Suprapubic skin (tissue), 4 donors: ENCODE data around the genes PSG9 and ZNF225.

DNA sequence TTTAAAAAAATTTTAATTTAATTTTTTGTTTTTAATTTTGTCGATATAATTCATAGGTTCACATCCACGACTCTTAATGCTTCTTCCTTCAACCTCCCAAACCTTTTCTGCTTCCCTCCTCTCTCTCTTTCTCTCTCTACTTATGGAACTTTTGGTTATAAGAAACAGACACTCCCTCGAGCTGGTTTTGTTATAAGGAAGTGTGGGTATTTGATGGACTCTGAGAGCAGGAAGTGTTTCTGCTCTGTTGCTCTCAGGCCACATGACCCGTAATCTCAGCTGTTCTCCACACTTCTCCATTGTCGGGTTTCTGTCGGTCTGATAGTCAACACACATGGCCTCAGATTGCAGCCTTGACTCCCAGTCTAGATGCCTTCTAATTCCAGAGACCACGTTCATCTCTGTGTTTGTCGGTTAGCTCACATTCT lies 26.5 kb downstream of the CNFN start:
- PRO-cap: no peak
- RAMPAGE, long total RNA, 4 experiments: no peak in any of the 4 experiments

- PRO-cap: no peak
- RAMPAGE, long total RNA, 4 experiments: no peak in any of the 4 experiments
Observed at GRCh38 chr19:42450678-42450947, 7.9 kb upstream of the CXCL17 start.

GRCh38 chr19:42529247-42529607 lies 946 bp upstream of the CEACAM1 start:
- PRO-cap: no peak
- RAMPAGE, long total RNA, 4 experiments: start-site peak on the plus strand in 1 of 4 experiments, at chr19:42529364-42529633 at its widest, 9 reads per replicate

DNA sequence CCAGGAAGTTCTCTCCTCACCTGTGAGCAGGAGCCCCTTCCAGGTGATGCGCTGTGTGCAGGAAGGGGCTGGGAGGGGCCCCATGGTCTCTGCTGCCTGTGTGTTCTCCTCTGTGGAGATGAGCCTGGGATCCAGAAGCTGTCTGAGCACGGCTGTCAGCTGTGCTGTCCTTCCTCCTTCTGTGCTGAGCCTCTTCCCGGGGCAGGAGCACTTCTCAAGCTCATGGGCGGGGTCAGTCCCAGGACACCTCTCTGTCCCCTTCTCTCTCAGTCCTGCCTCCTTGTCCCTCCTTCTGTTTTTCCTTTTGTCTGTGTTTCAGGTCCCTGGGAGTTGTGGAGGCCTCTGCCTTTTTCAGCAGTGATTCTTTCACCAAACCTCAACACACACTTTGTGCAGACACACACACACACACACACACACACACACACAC lies at the start of gene PSG9:
PSG9 (minus strand) TSS at position 183 of the 430 bp plus-strand sequence.
- PRO-cap: no peak
- RAMPAGE, long total RNA, 4 experiments: no peak in any of the 4 experiments

DNA sequence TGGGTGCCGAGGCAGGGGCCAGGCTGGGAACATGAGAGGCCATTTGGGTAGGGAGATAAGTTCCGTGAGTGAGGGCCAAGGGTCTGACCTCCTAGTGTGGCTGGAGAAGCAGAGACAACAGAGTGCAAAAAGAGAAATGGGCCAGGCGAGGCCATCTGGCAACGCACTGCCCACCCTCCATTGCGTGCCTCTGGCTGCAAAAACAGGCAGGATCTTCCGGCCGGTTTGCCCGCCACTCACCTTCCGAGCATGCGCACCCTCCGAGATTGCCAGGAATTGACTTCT lies 262 bp upstream of the TEX101 start:
- PRO-cap: no peak
- RAMPAGE, long total RNA, 4 experiments: no peak in any of the 4 experiments

- PRO-cap: no peak
- RAMPAGE, long total RNA, 4 experiments: no peak in any of the 4 experiments
Observed at GRCh38 chr19:43486671-43486959, 17.9 kb downstream of the PHLDB3 start.

- PRO-cap: unidirectional peak, minus-strand start at chr19:43533888
- RAMPAGE, long total RNA, 4 experiments: no peak in any of the 4 experiments
Observed at GRCh38 chr19:43533706-43534556, 943 bp downstream of the ZNF575 start.

DNA sequence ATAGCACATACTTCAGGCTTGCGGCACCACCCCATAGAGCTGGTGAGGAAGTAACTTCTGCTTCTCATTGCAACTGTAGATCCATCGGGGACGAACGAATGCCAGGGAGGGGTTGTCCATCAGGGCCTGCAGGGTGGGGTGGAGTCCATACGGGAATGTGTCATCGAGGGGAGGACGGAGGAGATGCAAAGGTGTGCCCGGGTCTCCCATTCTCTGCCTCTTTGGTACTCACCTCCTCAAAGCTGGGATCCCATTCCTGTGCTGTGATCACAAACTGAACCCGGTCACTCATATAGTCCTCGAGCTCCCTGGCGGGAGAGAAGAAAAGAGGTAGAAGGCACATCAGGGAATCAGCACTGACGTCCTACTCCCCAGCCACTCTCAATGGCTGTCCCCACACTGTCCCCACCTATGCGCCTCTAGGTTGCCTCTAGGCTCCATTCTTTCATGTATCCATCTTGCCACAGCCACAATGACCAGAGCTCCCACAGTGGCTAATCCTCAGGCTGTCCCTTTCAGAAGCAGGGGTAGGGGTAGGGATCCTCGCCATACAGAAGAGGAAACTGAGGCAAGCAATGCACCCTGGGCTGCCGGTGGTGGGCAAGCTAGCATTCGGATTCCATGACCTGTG lies 10.5 kb downstream of the ZNF575 start:
- PRO-cap: no peak
- RAMPAGE, long total RNA, 4 experiments: no peak in any of the 4 experiments

GRCh38 chr19:43553275-43553745 lies 20.3 kb downstream of the ZNF575 start:
- PRO-cap: no peak
- RAMPAGE, long total RNA, 4 experiments: no peak in any of the 4 experiments

DNA sequence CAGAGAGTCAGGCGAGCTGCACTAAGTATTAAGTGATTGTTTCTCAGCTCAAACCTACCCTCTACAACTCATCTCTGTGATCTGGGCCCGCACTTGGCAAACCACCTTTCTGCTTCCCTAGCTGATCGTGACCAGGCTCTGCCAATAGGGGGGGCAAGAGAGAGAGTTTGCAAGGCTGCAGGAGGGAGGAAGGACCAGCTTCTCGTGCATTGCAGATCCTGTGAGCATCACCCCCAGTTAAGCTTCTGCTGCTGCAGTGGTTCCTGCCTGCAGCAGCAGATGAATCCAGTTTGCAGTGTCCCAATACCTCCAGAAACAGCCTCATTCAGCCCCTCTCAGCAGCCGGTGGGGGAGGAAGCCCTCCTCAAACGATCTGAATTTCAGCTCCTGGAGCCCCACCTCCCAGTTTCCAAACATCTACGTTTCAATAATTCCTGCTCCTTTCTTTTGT lies 20.1 kb downstream of the XRCC1 start:
- PRO-cap: no peak
- RAMPAGE, long total RNA, 4 experiments: no peak in any of the 4 experiments

- PRO-cap: no peak
- RAMPAGE, long total RNA, 4 experiments: start-site peak on the plus strand in 3 of 4 experiments, at chr19:43576792-43576814 at its widest, 8 to 16 reads per replicate
Observed at GRCh38 chr19:43576522-43577041, 981 bp downstream of the PINLYP start.

DNA sequence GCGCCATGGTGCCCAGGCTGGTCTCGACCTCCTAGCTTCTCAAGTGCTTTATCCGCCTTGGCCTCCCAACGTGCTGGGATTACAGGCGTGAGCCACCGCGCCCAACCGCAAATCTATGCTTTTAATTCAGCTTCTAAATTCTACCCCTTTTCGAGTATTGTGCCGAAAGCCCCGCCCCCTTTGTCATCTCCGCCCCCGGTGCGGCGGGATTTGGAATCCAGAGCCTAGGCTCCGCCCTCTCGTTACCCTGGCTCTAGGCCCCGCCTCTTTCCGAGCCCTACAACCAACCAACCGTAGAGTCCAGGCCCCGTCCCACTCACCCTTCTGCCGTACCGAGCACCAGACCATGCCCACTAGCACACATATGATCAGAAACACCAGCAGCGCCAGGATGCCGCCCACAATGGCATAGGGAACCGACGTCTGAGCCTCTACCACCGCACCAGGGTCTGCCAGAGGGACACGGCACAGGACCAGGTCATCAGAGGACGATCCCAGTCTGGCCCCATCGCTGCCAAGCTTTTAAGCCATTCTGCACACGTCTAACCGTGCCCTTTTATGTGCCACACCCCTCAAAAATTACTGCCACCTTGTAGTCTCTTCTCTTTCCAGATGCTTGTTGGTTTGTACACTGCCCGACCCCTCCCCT lies 4.5 kb upstream of the ZNF428 start:
- PRO-cap: no peak
- RAMPAGE, long total RNA, 4 experiments: no peak in any of the 4 experiments

GRCh38 chr19:43658571-43659201 lies 11.3 kb downstream of the PLAUR start:
- PRO-cap: no peak
- RAMPAGE, long total RNA, 4 experiments: no peak in any of the 4 experiments

- PRO-cap: no peak
- RAMPAGE, long total RNA, 4 experiments: no peak in any of the 4 experiments
Observed at GRCh38 chr19:43665077-43665884, 4.7 kb downstream of the PLAUR start.

GRCh38 chr19:43739867-43740324 lies 14.9 kb downstream of the SMG9 start:
- PRO-cap: no peak
- RAMPAGE, long total RNA, 4 experiments: no peak in any of the 4 experiments

DNA sequence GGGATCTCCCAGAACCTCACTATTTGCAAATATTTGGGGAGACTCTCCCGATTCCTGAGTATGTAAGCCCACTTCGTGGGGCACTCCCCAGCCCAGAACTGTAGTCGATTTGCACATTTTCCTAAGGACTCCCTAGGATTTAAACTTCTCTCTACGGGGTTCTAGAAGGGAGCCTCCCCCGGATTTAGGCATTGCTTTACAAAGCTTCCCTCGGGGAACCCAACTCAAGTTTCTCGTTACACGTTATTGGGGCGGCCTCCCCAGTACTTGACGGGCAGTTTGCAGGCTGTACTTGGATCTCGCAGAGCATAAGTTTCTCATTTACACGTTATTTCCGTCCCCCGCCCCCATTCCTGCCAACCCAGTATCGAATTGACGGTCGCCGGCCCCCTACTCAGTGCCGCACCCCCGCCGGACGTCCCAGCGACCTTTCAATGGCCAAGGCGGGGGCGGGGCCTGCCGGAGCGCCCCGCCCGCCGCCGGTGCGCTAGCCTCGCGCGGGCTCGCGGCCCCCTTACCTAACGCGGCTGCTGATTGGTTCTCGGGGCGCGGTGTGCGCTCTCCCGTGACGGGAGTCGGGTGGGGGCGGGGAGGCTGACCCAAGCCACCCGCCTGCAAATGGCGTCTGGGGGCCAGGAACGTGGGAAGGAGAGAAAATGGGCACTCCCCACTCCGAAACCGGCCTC lies 483 bp downstream of the SMG9 start:
- PRO-cap: bidirectional peak, plus-strand start at position 617 of the sequence, minus-strand start at position 436 of the sequence
- RAMPAGE, long total RNA, 4 experiments: no peak in any of the 4 experiments

DNA sequence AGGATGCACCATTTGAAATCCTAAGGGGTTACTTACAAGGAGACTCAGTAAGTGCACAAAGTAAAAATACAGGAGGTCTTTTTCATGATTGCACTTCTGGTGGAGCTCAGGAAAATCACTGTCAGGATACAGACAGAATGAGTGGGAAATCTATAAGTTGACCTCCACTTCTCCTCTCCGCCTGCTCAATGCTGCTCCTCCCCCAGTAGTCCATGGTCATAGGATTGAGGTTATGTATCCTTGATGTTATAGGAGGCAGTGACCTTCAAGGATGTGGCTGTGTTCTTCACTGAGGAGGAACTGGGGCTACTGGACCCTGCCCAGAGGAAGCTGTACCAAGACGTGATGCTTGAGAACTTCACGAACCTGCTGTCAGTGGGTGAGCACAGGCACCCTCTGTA lies 5.8 kb downstream of the ZNF230 start:
- PRO-cap: no peak
- RAMPAGE, long total RNA, 4 experiments: no peak in any of the 4 experiments

DNA sequence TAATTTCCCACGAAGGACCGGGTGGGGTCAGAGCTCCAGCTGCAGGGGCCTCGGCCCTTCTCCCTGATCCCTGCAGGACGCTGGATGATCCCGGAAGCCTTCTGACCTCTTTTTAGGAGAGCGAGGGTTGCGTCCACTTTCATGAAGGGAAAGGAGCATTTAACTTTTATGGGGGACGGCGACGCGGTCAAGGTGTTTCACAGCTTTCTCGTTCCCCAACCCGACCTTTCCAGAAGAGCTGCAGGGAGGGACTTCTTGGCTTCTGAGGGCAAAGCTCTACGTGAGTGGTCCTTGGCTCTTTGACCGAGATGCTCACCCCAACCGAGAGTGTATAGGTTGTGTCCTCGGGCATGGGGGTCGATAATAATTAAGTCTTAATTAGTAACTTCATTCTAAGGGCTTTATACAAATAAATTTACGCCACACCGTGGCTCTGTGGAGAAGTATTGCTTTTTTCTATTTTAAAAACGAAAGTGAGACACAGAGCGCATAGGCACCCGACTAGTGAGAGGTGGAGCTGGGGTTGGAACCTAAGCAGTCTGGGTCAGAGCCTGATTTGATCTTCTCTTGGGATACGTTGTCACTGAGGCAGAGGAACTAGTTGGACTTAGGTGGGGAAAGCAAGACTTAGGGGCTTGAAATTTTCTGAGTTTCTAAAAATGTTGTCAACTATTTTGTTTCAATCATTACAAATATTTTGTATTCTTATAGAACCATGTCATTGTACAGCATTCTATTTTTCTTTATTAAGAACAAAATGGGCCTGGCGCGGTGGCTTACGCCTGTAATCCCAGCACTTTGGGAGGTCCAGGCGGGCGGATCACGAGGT lies 932 bp downstream of the ZNF224 start:
- PRO-cap: no peak
- RAMPAGE, long total RNA, 4 experiments: no peak in any of the 4 experiments

- PRO-cap: no peak
- RAMPAGE, long total RNA, 4 experiments: no peak in any of the 4 experiments
Observed at GRCh38 chr19:44107107-44108236, 5.7 kb upstream of the ZNF225 start.

DNA sequence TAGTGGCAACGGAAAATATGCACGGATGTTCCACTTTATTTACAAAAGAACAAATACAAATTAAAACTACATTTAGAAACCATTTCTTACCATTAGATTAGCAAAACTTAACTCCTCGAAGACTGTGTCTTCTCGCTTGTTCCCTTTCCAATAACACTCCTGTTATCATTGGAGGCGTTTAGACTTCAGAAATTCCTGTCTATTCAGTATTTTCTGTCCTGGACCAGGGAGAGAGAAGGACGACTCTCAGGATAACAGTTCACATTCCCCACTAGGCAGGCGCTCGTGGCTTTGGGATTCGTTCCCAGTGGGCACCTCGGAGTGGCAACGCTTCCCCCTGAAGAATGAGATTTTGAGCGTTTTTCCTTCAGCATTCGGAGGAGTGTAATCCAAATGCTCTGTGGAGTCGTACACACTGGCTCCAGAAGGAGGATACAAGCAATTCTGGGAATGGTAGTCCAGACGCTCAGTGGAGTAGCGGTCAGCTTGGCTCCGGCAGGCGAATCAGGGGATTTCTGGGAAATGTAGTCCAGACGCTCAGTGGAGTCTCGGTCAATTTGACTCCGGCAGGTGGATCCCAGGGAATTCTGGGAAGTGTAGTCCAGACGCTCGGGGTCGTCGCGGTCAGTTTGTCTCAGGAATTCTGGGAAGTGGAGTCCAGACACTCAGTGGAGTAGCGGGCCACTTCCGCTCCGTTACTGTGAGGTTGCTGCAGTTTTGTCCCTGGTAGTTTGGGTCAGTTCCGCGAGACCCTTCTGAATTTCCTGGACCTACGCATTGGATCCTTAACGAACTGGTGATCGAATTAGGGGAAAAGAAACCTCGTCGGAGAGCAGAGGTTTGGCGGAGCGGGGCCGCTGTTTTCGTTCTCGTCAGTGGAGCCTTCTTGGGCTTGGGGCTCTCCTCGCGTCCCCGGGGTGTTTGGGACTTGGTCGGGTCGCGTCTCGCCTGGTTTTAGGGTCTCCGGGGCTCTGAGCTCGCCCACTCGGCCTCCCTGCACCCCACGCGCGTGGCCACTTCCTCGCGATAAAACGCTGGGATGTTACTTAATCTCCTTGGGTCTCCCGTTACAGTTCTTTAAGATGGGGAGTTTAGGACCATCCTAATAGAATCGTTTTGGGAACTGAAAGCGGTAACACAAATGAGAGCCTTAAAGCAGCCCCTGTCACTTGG lies at the start of gene ZNF225:
ZNF225 (plus strand) TSS at position 668 of the 1,173 bp plus-strand sequence.
- PRO-cap: unidirectional peak, plus-strand start at position 747 of the sequence
- RAMPAGE, long total RNA, 4 experiments: start-site peak on the plus strand in 3 of 4 experiments, centred at positions 675 to 683 of the sequence, 9 to 43 reads per replicate